Tongue (tissue), 2 donors: ENCODE data around the gene CLASP2.

DNA sequence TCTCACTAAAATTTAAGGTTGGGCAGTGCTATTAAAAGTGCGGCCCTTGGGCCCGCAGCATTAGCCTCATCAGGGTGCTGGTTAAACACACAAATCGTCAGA lies 417 bp upstream of the CRTAP start:
- RAMPAGE, long total RNA = no peak

DNA sequence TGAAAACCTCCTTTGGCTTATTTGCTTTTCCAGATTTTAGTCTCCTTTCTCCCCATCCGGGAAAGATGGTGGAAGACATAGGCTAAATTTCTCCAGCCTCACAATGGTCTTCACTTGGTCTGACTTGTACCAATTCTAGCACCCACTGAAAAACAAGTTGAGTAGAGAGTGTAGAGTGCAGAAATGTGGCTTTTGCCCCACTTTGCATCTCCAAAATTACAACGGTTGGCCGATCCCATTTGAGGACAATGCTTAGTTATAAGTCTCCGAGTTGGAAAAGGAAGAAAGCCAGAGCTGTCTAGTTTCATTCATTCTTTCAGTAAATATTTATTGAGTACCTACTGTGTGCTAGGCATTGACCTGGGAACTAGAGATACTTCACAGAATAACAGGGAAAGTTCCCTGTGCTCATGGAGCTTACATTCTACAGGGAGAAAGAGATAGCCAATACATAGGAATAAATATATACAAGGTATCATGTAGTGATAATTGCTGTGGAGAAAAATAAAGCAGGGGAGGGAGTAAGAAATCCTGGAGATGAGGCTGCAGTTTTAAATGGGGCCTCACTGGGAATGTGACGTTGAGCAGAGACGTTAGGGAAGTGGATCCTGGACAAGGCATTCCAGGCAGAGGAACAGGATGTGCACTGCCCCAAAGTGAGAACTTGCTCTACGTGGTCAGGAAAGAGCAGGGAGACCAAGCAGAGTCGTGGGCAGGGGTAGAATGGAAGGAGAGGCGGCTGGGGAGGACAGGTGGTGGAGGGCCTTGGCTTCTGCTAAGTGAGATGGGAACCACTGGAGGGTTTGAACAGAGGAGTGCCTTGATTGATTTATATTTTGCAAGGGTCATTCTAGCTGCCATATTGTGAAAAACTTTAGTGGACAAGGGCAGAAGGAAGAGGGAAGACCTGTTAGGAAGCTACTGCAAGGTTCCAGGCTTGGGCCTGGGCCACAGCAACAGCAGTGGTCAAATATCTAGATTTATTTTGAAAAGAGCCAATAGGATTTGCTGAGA lies 29.7 kb downstream of the CRTAP start:
- RAMPAGE, long total RNA = no peak

GRCh38 chr3:33380491-33380895 lies 59.7 kb downstream of the UBP1 start:
- RAMPAGE, long total RNA = no peak

- RAMPAGE, long total RNA = no peak
Observed at GRCh38 chr3:33438858-33439310, 1.3 kb downstream of the UBP1 start.

- RAMPAGE, long total RNA = no peak
Observed at GRCh38 chr3:33562858-33563984, 123.0 kb upstream of the UBP1 start.

- RAMPAGE, long total RNA = no peak
Observed at GRCh38 chr3:33592073-33592731, 125.9 kb downstream of the CLASP2 start.

GRCh38 chr3:33644189-33644958 lies 73.7 kb downstream of the CLASP2 start:
- RAMPAGE, long total RNA = no peak

- RAMPAGE, long total RNA = no peak
Observed at GRCh38 chr3:33645186-33645909, 72.7 kb downstream of the CLASP2 start.

- RAMPAGE, long total RNA = no peak
Observed at GRCh38 chr3:33658574-33659912, 59.0 kb downstream of the CLASP2 start.

DNA sequence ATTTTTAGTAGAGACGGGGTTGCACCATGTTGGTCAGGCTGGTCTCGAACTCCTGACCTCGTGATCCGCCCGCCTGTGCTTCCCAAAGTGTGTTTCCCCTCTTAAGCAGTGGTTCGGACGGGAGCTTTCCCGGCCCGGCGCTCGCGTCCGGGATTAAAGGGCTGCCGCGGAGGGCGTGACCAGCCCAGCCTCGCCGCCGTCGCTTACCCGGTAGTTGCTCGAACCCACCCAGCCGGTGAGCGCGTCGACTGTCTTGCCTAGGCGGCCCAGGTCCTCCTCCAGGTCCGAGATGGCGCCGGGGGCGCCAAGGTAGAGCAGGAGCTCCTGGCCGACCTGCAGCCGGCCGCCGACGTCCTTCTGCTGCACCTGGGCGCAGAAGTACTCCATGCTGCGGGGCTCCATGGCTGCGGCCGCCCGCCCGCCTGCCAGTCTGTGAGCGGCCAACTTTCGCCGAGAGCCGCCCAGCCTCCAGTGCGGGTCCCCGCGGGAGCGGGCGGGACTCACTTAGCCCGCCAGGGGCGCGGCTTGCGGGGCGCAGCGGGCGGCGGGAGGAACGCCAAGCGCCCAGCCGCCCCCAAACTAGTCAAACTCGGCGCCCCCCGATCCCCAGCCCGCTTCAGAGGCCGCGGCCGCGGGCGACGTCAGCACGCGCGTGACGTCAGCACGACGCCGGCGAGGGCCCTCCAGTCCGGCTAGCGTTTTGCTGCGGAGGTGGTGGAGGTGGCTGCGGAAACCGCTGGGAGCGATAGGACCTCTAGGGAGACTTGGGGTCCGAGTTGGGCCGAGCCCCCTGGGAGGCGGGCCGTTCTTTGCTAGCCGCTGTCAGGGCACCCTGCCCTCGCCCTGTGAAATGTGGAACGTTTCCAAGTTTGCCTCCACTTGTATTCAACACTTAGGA lies at the start of gene CLASP2:
Gene CLASP2, minus strand, starts transcription at position 654 of the 898 bp plus-strand sequence.
- RAMPAGE, long total RNA = no peak

- RAMPAGE, long total RNA = no peak
Observed at GRCh38 chr3:35642007-35642428, 2.7 kb downstream of the ARPP21 start.

GRCh38 chr3:36380798-36381169 lies 480 bp downstream of the STAC start:
- RAMPAGE, long total RNA = no peak

GRCh38 chr3:36618327-36618560 lies 146.1 kb downstream of the DCLK3 start:
- RAMPAGE, long total RNA = no peak

DNA sequence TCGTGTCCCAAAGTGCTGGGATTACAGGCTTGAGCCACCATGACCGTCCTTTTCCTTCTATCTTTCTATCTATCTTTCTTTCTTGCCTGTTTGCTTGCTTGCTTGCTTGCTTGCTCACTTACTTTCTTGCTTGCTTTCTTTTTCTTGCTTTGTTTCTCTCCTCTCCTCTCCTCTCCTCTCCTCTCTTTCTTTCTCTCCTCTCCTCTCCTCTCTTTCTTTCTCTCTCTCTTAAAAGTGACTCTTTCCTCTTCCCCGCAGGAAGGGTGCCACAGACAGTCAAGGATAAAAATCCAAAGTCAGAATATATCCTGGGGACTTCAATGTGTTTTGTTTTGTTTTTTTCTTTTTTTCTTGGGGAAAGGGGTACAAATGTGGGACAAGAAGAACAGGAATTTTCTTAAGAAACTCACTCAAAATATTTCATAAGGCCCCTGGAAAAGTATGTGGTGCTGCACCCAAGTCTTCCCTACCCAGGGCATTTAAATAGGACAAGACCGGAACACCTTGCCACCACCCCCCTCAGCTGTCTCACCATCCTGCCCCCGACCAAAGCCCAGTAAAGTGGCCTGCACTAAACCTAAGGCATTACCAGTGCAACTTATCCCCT lies 31.4 kb downstream of the TRANK1 start:
- RAMPAGE, long total RNA = no peak

DNA sequence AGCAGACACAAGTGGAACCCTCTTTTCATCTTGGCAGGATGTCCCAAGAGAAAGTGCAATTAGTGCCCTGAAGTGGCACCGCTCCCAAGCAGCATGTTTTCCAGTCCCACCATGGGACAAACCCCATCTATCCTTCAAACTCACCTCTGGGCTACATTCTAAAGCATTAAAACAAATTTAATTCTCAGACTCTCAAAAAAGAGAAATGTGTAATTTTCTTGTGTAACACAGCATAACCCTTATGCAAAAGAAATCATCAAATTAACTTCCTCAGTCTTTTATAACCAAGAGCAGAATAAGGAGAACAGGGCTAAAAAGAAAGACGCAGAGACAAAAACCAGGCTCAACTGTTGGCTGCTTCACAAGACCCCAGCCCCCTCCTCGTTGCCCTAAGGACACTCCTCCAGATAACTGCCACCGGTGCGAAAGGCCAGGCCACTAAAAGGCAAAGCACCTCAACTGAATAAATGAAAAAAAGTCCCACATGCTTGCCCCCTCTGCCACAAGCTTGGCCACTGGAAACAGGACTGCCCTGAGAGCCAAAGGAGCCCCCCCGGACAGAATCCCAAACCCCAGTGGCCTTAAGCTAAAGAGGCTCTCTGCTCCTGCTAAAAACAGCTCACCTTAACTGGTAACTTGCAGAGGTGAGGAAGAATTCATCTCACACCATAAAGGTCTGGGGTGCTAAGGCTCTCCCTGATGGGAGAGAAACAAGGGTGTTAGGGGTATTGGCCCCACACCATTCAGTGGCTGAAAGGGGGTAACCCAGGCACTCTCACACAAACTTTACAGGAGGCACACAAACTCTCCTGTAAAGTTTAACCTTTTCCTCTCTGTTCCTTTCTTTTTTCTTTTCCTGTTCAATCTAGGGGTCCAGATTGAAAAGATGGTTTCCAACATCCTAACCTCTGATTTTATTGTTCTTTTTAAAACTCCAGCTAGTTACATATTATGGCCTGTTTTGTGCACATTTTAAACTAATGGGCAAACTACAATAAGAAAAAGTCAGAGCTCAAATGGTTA lies 20.2 kb downstream of the TRANK1 start:
- RAMPAGE, long total RNA = no peak

- RAMPAGE, long total RNA = no peak
Observed at GRCh38 chr3:37323503-37323888, 80.4 kb downstream of the GOLGA4 start.

DNA sequence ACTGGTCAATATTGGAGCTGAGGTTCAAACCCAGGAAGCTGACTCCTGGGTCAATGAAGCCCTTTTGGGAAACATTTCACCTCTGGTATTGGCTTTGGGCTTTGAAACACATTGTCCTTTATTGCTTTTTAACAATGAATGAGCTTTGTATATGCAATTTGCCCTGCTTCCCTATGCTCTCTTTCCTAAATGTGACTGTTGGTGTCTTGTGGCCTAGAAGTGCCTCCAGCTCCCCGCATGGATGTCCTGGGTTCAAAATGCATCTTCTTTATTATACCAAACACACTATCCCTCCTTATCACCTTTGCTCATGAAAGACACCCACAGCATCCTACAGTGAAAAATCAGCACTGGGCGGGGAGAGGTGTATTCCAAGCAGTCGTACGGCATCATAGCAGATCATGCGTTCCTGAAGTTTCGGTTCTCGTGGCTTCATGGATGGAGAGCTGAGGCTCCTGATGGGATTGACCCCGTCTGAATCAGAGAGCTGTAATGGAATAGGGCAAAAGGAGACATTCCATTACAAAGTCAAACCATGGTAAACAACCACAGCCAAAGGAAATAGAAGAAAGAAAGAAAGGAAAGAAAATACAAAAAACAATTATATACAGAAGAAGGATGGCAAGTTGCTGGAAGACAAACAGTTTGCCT lies 19.4 kb upstream of the ITGA9 start:
- RAMPAGE, long total RNA = no peak

GRCh38 chr3:37455948-37456834 lies 4.2 kb downstream of the ITGA9 start:
- RAMPAGE, long total RNA = no peak

- RAMPAGE, long total RNA = no peak
Observed at GRCh38 chr3:37492916-37493501, 41.1 kb downstream of the ITGA9 start.

GRCh38 chr3:37545586-37546014 lies 93.7 kb downstream of the ITGA9 start:
- RAMPAGE, long total RNA = no peak